ENCODE measurements around a stretch of chr22.

DNA sequence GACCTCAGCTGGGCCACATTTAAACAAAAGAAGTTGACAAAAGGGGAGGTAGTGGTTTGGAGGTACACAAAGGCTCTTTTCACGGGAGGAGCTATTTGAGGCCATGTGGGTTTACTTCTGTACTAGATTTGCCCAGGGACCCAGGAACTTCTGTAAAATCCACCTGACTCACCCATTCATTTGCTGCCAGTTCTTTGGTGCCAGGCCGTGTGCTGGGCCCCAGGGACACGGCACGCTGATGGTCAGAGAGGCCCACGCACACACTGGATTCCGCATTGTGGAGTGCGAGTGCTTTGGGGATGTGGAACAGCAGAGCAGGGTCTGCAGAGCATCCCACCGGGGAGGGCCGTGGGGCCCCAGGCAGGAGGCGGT, 10.8 kb upstream of the GRAMD4 start:
- PRO-cap, 2 experiments: no peak in any of the 2 experiments

DNA sequence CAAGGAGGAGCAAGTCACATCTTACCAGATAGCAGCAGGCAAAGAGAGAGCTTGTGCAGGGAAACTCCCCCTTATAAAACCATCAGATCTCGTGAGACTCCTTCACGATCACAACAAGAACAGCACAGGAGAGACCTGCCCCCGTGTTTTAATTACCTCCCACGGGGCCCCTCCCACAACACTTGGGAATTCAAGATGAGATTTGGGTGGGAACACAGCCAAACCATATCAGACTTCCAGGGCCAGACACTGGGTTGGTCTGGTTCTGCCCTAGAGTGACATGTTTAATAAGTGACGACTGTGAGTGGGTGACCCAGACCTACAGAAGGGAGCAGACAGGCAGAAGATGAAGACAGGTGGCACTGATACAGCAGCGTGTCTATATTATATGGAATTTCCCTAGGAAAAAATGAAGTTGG, 26.7 kb downstream of the GRAMD4 start:
- PRO-cap, 2 experiments: no peak in any of the 2 experiments

- PRO-cap, 2 experiments: no peak in any of the 2 experiments
Observed at GRCh38 chr22:46666491-46667168, 46.4 kb downstream of the GRAMD4 start.

DNA sequence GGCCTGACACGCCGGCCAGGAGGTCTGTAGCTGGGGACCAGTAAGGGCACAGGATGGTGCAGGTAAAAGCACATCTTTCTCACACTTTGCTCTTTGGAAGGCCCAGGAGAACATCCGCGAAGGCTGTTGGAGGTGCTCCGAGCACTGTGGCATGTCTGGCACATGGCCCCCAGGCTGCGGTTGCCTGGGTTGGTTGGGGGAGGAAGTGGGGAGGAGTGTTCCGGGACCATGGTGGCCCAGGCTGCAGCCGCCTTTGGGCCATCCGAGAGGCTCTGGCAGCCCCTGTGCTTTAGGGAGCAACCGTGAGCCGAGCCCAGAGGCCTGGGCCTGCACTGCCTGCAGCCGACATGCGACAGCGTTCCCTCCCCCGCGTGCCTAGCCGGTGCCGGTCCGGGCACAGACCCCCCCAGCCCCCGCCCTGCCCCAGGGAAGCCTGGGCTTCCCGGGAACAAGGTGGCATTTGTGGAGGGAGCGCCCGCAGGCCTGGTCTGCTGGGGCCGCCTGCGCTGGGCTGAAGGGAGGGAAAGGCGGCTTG, 57.9 kb downstream of the GRAMD4 start:
- PRO-cap, 2 experiments: no peak in any of the 2 experiments

DNA sequence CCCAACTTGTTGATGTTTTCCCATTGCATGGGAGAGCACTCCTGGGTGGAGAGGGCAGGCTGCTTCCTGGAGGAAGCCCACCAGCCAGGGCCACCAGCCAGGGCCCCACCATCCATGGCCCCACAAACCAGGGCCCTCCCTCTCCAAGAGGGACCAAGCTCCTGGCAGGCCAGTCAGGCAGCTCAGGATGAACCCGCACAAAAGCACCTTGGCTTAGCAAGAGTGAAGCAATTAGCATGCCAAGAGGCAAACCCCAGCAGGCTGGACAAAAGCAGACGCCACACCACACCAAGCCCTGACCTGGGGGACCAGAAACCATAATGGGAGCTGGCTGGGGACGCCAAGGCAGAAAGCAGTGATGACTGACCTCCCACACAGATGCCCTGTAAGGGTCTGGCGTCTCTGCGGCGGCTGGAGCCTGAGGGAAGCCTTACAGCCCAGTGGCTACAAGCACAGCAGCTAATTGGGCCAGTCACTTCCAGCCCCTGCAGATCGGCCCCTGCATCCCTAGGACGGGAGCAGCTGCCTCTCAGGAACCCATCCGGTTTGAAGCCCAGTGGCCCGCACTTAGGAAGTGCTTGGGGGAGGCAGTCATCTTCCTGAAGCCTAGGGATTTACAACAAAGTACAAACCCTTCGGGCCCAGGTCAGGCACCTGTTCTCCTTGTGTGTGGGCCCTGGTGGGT, 2.0 kb downstream of the CERK start:
- PRO-cap, 2 experiments: no peak in any of the 2 experiments

- PRO-cap, 2 experiments: no peak in any of the 2 experiments
Observed at GRCh38 chr22:46738805-46739714, 1.0 kb upstream of the CERK start.

DNA sequence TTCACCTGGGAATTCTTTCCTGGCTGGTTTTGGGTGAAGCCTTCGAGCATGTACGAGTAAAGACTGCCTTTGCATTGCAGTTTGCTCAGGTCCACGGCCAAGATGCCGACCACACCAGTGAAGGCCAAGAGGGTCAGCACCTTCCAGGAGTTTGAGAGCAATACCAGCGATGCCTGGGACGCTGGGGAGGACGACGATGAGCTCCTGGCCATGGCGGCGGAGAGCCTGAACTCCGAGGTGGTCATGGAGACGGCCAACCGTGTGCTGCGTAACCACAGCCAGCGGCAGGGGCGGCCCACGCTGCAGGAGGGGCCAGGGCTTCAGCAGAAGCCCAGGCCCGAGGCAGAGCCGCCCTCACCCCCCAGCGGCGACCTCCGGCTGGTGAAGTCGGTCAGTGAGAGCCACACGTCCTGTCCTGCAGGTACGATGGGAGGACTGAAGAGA, 31.0 kb downstream of the TBC1D22A start:
- PRO-cap, 2 experiments: no peak in any of the 2 experiments

DNA sequence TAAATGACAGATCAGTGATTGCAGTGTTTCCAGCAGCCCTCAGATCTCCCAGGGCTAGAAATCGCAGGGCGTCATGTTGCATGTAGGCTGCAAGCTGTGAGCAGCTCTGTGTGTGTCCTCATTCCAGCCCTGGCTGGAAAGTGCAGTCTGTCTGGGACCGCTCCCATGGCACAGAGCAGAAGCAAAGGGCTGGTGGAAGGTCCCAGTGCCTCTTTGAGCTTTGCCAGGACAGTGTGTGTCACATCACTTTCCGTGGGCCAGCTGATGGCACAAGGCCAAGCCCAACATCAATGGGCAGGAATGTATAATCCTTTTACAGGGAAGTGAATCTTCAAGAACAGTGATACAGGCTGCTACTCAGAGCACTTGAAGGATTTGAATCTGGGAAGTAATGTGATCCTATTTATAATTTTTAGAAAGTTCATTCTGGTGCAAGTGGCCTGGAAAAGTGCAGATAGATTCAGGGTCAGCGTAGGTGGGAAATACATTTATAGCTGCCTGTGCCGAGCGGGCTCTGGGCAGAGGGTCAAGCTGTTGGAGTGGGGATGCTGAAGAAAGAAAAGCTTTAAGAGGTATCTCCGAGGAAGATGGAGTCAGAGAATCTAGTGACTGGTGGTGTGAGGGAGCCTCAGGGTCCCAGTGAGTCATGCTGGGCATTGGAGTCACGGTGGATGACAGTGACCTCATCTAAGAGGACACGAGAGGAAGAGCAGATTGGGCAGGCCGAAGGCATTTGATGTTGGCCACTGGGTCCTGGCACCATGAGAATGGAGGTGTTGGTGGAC, 68.1 kb downstream of the TBC1D22A start:
- PRO-cap, 2 experiments: no peak in any of the 2 experiments

GRCh38 chr22:46836117-46836605, 73.7 kb downstream of the TBC1D22A start:
- PRO-cap, 2 experiments: no peak in any of the 2 experiments

GRCh38 chr22:46864135-46864977, 101.9 kb downstream of the TBC1D22A start:
- PRO-cap, 2 experiments: no peak in any of the 2 experiments

- PRO-cap, 2 experiments: no peak in any of the 2 experiments
Observed at GRCh38 chr22:46903005-46903482, 140.6 kb downstream of the TBC1D22A start.

- PRO-cap, 2 experiments: no peak in any of the 2 experiments
Observed at GRCh38 chr22:46915945-46916891, 153.8 kb downstream of the TBC1D22A start.

GRCh38 chr22:46916892-46917872, 154.7 kb downstream of the TBC1D22A start:
- PRO-cap, 2 experiments: no peak in any of the 2 experiments

DNA sequence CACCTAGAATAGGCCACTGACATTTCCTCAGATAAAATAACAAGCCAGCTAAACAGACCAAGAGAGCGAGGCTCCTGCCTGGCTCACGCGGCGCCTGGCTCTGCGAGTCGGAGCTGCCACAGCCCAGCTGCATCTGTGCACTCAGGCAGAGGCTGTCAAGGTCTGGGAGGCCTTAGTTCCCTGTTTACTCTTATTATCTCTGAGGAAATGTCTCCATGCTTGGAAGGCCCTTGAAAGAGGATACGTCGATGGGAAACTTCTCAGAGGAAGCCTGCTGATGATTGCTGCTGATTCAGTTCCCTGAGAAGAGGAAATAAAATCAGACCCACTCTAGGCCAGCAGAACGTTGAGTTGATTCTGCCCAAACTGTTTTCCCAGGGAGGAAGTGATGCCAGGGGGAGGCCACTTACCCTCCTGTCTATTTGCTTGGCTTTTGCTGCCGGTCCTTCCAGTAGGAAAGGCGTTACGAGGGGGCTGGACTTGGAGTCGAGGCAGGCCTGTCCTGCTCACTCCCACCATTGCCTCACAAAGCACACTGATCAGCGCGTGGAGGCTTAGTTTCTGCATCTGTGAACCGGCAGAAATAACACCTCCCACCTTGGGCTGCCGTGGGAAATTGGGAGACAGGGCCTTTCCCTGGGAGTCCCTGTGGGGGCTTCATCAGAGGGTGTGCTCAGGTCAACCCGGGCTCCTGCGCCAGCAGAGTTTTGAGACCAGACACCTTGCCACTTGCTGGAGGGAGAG, 208.9 kb downstream of the TBC1D22A start:
- PRO-cap, 2 experiments: no peak in any of the 2 experiments

DNA sequence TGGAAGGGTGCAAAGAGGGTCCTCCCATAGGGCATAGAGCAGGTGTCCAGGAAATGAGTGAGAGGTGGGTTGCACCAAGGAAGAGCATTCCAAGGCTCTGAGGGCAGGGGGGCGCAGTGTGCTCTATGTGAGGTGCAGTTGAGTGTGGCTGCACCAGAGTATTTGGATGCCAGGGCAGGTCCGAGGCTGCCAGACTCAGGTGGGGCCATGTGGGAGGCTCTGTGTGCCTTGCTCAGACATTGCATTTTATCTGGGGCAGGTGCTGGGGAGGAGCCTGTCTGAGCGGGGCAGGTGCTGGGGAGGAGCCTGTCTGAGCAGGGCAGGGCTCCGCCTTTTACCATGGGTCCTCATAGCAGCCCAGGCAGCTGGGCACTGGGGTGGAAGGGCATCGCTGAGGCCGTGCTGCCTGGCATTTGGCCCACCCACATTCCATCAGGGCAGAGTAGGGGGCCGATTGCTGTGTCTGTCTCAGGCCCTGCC, 281.3 kb downstream of the TBC1D22A start:
- PRO-cap, 2 experiments: no peak in any of the 2 experiments

GRCh38 chr22:47086932-47087417, 324.5 kb downstream of the TBC1D22A start:
- PRO-cap, 2 experiments: no peak in any of the 2 experiments

- PRO-cap, 2 experiments: no peak in any of the 2 experiments
Observed at GRCh38 chr22:47089879-47090160, 327.4 kb downstream of the TBC1D22A start.

GRCh38 chr22:47129862-47130529, 367.5 kb downstream of the TBC1D22A start:
- PRO-cap, 2 experiments: no peak in any of the 2 experiments

- PRO-cap, 2 experiments: no peak in any of the 2 experiments
Observed at GRCh38 chr22:47159102-47159902, 396.9 kb downstream of the TBC1D22A start.

- PRO-cap, 2 experiments: no peak in any of the 2 experiments
Observed at GRCh38 chr22:47191480-47191863, 429.0 kb downstream of the TBC1D22A start.